Mesenchymal stem cell of Wharton's jelly (primary cell): ENCODE results near the genes CXXC1 and ME2.

DNA sequence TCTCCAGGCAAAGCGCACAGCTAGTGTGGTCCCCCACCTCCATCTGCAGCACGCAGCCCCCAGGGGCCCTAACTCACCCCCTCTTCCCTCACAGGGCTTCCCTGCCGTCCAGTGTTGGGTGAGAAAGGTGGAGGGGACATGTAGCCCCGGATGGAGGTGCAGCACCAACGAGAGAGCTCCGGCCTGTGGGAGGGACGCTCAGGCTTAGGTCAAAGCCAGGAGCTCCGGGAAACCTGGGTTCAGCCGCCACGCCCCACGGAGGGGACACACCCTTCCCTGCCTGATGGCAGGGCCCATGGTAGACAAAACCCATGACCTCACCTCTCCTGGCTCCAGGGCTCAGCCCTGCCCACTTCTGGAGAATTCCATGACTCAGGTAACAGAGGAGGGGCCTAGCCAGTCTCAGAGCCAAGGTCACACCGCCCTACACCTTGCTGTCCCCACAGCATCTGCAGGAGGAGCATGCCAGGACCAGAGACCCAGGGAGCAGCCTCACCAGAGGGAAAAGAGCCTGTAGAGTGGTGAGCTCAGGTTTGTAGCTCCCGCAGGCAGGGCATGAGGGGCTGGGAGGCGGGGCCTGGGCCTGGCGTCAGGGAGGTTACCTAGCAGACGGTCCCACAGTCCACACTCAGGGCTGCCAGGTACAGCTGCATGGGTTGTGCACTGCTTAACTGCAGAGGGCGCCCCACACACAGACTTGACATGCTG, 70.7 kb upstream of the SMAD7 start:
- CAGE, long polyA plus RNA = no peak

- CAGE, long polyA plus RNA = no peak
Observed at GRCh38 chr18:49398988-49399562, 61.4 kb downstream of the DYM start.

DNA sequence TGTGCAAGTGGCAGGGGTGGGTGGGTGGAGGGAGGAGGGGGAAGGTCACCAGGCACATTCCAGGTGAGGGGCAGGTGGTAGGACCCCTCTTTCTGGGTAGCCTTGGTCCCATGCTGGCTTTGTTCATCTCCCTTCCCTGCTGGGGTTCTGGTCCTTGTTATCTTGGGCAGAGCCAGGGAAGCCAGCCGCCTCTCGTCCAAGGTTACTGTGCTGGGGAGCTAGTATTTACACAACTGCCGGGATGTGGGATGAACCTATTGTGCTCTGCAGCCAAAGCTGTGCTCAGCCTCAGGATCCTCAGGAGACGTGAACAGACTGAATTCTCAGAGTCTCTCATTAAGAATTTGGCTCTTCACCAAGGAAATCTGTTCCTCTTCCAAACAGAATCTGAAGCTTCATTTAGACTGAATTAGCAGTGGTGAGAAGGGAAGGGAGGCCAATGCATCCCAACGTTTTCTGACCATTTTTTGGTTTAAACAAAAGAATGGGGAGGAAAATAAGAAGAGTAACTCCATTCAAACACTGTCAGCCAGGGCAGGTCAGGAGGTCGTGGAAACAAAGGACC, 107.0 kb downstream of the LIPG start:
- CAGE, long polyA plus RNA = no peak

- CAGE, long polyA plus RNA = no peak
Observed at GRCh38 chr18:49757066-49757490, 56.3 kb downstream of the ACAA2 start.

DNA sequence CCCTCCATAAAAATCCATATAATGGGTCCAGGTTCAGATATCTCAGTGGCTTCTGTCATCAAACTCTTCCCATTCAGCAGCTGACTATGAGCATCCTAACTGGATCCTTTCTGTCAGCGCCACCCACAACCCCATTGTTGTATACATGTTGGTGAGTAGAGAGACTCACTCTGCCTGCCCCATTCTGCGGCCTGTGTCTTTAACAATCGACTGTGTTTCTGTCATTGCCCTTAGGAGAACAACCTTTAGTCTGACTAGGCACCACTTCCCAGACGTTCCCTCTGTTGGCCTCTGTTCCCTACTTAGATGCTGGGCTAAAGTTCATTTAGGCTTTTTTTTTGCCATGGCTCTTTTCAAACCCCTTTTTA, 20.4 kb upstream of the ACAA2 start:
- CAGE, long polyA plus RNA = no peak

- CAGE, long polyA plus RNA = no peak
Observed at GRCh38 chr18:49878787-49879289, 65.5 kb upstream of the ACAA2 start.

DNA sequence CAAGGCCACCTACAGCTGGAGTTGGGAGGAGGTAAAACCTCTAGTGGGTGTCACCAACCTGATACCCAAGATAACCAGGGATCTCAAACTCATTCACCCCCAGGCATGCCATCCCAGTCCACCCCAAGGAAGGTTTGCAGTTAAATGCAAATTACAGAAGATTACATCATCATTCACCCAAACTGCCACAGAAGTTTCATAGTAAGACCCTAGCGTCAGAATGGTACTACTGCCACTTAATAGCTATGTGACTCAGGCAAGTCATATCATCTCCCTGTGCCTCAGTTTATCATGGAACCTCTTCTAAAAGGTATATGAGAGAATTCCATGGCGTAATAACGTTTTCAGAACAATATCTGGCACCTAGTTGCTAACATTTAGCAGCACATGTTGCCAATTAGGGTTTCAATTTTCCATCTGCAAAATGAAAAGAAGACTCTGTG, 111.2 kb downstream of the MYO5B start:
- CAGE, long polyA plus RNA = no peak

- CAGE, long polyA plus RNA = no peak
Observed at GRCh38 chr18:50132160-50132809, 62.7 kb downstream of the MYO5B start.

GRCh38 chr18:50157472-50158059, 37.4 kb downstream of the MYO5B start:
- CAGE, long polyA plus RNA = no peak

GRCh38 chr18:50287499-50288494, at the start of gene CXXC1:
Gene CXXC1 (minus strand): TSS chr18:50287692.
- CAGE, long polyA plus RNA = start-site peak on the minus strand at chr18:50287646-50287708, 109 and 127 reads in 2 replicates

DNA sequence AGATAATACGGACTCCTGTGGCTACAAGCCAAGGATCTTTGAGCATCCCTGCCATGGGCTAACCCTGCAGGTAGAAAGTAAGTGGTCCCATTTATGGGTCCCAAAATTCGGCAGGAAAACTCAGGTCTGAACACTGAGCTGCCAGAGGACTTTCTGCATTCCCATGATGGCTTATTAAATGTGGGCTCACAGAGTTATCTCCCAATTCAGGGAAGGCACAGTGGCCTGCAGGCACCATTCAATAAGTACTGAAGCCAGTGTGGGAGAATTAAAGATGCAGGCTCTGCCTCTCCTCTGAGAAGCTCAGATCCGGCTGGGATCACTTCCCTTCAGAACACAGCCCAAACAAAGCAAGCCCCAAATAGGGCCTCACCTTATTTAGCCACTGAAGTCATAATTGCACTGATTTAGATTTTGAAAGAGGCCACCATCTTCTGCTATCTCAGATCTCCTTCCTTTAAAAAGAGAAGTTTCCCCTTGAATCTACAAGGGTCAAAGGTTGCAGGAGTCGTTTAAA, 94.3 kb downstream of the MAPK4 start:
- CAGE, long polyA plus RNA = no peak

DNA sequence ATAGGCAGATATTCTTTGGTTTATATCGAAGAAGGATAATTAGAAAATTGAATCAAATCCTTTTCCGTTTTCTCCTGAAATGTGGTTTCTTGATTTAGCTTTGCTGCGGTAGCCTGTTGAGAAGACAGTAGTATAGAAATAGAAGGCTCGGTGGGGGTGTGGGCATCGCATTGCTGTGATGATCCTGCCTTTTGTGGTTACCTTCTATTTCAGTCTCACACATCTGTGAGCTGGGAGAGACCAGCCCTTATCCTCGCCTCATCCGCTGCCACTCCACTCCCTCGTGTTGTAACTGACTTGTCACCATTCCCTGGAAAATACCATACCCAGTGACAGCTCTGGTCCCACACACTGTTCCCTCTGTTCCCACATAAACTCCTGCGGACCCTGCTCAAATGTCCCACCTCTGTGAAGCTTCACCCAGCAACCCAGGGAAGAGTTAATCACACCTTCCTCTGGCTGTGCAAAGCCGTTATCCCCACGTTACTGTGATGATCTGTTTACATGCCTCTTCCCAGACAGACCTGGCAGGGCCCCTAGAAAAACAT, 114.4 kb downstream of the MAPK4 start:
- CAGE, long polyA plus RNA = no peak

DNA sequence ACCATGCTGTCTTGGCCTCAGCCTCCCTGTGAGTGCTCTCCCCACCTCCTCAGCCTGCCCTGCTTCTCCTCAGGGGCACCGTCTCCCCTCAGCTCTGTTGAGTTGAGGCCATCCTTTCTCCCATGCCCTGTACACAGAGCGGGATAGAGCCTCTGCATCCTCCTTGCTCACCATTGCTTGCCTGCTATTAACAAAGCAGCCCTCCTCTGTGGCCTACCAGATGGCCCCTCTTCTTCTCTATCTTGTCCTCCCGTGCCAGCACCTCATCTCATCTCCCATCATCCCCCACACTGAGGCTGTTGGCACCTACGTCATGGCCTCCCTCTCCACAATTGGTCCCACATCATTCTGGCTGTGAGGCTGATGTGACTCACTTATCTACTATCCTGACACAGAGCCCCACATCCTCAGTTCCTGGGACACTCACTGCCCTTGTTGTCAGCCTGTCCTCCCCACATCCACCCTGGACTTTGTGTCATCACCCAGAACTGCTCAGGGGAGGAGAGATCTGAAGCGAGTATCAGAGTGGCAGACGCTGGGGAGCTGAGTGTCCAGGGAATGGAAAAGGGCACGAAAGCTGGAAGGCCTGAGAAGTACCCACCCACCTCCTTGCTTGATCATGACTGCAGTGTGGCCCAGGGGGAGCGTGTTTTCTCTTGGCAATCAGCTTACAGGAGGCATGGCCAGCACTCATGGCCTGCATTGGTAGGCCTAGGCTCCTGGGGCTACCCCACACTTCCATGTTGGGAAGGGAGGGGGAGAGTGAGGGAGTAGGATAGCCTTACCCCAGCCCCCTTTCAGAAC, 102.9 kb downstream of the MRO start:
- CAGE, long polyA plus RNA = no peak

DNA sequence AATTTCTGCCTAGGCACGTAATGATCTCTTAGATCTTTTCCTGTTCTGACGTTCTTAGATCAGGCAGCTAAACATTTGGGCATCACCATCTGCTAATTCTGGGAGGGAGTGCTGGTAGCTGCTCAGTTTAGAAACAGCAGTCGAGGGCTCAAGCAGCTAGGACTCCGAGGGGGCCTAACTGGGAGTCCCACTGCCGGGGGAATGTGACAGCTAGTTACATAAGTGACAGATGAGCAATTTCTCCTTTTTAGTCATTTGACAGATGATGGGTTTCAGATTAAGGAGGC, 92.8 kb downstream of the MRO start:
- CAGE, long polyA plus RNA = no peak

DNA sequence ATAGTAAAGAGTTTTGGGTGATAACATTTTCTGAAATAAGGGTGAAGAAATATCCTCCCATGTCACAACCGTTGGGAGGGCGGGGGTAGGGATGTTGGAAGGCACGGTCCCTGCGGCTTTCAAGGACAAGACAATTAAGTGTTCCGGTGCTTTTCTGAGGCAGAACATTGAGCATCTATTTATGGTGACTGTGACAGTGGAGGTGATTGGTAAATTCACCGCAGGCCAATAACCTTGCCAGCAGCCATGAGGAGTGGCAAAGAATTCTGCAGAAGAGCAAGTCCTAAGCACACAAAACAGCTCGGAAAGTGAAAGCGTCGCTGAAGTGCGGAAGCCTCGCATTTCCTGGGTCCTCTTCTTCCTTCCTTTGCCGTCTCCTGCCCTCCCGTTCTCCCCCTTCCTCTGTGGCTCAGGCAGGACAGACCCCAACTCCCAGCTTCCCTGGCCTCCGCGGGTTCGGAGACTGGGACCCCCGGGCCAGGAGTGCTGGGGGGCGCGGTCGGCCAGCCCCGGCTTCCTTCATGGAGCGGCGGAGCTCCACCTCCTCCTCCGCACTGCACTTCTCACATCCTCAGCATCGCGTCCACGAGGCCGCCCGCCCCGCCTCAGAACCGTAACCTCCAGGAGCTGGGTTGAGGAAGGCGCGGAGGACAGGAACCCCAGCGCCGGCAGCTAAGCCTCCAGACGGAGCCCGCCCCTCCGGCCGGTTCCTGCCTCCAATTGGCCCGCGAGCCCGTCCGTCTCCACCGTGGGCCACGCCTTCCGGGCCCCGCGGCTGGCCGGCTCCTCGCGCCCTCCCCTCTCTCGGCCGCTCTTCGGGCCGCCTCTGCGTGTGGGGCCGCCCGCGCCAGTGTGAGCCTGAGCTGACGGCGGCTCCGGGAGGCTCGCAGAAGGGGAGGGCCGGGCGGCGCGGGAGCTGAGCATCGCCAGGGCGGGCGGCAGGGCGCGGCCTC, at the start of gene ME2:
TSS of gene ME2 (plus strand) at position 802 of the 953 bp plus-strand sequence.
- CAGE, long polyA plus RNA = no peak

DNA sequence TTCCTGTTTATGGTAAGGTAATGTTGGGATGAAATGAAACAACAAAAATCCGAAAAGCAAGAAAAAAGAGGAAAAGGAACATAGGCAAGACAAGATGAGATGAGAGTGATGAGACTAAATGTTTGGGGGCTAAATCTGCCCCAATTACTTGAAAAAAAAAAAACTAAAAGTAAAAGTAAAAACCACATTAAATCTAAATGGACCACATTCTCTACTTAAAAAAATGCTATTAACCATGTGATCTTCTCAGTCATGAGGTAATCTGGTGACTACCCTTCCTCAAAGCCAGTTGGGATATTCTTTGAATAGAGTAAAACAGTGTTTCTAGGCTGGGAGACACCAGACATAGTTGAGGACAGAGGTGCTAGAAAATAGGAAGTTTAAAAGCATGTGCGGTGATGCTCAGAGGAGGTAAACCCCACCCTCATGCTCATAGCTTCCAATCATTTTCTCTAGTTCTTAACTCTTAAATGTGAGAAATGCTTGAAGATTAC, 30.8 kb upstream of the ELAC1 start:
- CAGE, long polyA plus RNA = no peak

- CAGE, long polyA plus RNA = no peak
Observed at GRCh38 chr18:51048789-51049399, 18.9 kb downstream of the SMAD4 start.

DNA sequence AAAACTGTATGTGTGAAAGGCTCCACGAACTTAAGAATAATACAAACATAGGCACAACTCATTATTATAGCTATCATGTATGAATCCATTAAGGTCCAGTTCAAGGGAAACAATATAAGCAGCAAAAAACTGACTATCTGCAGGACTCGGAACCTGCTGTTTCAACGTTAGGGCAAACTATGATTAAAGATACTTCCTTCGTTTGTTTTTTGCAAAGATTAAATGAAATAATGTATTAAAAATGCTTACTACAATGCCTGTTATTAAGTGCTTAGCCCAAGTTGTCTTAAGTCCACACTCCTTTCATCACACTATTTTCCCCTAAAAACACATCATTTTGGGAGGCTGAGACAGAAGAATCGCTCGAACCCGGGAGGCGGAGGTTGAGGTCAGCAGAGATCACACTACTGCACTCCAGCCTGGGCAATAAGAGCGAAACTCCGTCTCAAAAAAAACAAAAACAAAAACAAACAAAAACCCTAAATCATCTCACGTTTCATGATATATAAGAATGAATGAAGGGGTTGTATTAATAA, 10.2 kb downstream of the MEX3C start:
- CAGE, long polyA plus RNA = no peak

GRCh38 chr18:51197103-51197303, 478 bp downstream of the MEX3C start:
- CAGE, long polyA plus RNA = no peak

DNA sequence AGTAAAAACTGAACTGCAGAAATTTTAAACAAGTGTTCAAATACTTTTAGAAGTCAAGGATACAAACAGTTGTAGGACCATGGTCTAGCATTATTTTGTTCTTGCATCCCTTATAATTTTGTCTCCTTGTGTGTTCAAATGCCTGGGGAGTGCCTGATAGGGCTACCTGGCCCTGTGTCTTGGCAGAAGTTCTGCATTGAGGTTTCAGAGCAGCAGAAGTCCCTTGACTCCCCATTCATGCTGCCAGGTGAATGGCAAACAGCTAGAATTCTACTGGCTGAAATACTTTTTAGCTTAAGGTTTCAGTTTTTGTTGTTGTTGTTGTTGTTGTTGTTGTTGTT, 379.4 kb upstream of the MEX3C start:
- CAGE, long polyA plus RNA = no peak